ENCODE data around the gene EIF2AK3.

DNA sequence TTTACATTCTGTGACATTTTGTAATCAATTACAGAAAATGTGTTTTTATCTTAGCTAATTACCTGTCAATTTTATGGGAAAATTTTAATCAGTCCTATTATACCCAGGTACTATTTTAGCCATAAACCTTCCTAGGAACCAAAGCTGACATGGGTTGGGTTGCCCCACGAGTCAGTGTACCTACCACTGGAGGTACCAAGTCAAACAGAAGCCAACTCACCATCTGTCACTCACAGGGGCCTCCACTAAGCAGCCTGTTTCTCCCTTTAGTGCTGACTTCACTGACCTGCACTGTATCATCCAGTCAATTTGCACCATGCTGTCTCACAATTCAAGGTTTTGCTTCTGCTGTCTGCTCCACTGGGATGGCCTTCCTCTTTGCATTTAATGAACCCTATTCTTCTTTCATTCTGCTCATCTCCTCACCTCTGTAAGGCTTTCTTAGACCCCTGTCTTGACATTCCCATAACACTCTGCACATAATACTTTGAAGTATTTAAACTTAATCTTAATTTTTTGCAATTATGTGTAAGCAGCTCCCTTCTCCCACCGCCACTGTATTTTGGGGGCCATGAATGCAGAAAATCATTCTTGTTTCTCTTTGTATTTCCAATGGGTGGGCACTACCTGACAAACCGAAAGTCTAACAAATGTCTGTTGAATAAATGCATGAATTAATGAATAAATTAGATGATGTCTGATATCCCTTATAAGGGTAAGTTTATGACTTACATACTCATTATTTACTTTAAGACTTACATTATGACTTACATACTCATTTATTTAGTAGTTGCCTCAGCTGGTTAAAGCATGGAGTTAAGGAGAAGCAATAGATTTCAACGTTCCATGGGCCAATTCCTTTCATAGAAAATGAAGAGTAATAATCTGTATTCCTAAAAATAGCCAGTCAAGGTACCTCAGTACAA is 47.0 kb downstream of the EIF2AK3 start:
- RRBS, result no CpG with 5 or more reads among the region's 4 CpGs

GRCh38 chr2:88593294-88593493 is 34.1 kb downstream of the EIF2AK3 start:
- RRBS, result no CpG with 5 or more reads among the region's 4 CpGs

DNA sequence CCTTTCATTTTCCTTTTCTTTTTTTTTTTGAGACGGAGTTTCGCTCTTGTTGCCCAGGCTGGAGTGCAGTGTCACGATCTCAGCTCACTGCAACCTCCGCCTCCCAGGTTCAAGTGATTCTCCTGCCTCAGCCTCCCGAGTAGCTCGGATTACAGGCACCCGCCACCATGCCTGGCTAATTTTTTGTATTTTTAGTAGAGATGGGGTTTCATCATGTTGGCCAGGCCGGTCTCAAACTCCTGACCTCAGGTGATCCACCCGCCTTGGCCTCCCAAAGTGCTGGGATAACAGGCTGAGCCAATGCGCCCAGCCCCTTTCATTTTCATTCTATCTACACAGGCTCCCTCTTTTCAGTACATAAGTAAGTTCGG is 3.3 kb downstream of the EIF2AK3 start:
- RRBS, result no CpG with 5 or more reads among the region's 11 CpGs

DNA sequence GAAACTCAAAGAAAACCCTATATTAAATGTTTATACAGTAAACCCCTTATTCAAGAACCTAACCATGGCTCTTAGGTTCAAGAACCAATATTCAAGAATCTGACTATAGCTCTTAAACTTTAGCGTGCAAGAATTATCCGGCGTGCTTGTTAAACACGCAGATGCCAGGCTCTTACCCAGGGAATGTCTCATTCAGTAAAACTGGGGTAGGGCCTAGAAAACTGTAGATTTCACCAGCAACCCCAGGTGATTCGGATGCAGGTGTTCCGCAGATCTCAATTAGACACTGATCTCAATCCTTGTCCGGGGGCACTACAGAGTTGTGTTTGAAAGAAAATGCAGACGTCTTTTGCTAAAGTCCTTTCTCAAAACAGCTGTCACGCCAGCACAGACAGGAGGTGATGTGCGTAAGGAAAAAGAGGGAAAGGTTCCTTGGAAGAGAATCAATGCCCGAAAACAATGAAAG is 1.0 kb downstream of the EIF2AK3 start:
- RRBS, result no CpG with 5 or more reads among the region's 11 CpGs

- RRBS, result 1% methylated on average over 40 of the region's 108 CpGs
Measured at GRCh38 chr2:88626677-88627661, at the start of gene EIF2AK3. Gene EIF2AK3 (minus strand): TSS chr2:88627464.

DNA sequence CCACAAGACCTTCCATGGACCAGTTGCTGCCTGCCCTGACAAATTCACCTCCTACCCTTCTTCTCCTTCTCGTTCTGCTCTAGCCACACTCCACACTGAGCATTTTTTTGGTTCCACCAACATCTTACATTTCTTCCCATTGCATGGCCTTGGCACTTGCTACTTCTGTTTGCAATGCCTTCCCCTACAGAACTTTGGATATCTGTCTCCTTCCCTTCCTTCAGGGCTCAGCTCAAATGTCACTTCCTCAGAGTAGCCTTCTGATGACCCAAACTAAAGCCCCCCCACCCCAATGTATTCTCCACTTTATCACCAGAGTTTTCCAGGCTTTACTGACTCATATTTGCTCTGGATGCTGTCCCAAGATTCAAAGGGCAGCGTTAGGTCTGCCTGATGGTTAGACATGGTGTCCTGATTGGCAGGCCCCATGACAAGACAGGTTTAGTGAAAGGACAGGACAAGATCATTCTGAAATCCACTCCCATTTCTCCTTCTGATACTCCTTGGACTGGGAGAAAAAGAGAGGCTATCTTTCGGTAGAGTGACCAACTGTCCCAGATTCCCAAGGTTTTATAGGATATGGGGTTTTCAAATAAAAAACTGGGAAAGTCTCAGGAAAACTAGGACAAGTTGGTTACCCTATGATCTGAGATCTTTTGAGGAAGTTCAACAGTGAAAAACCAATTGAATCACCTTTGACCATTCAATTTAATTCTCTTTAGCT is 22.6 kb upstream of the RPIA start:
- RRBS, result no CpG with 5 or more reads among the region's 3 CpGs

- RRBS, result no CpG with 5 or more reads among the region's 3 CpGs
Measured at GRCh38 chr2:88698712-88699403, 7.4 kb downstream of the RPIA start.

DNA sequence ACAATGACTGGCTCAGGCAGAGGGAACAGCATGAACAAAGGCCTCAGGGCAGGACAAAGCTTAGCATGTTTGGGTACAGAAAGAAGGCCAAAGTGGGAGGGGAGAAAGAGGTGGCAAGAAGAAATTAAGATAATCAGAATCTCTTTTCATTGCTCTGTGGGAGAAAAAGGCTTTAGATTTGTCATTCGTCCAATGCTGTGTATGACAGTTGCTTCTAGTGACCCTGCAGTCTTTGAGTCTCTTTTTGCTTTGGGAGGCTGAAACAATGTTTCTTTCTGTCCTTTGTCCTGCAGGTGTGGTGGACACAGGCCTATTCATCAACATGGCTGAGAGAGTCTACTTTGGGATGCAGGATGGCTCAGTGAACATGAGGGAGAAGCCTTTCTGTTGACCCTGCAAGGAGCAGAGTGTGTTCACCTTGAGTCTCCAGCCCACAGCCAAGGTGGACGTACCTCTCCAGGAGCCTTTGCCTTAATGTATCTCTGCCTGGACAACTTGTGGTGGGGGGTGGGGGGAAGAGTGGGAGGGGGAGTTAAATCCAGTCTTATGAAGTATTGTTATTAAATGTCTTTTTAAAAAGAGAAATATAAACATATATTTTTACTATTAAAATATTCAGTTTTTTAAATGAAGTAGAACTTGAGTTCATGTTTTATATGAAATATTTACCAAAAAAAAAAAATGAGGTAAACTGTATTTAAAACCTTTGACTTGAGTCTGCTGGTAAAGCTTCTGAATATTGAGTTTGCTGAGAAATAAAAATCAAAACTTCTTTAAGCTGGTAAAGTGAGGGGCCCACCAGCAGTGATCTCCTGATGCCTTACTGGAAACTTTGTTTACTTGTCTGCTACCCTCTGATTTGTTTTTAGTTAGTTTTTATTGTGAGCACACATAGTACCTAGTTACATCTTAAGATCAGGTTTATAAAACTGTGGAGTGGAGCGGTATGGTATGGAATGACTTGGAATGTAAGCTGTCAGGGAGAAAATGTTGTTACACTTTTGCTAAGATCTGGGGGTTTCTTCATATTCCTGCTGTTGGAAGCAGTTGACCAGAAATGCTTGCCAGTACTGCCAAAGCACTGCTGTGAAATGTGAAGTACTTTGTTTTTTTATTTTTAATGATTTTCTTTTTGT is 58.6 kb downstream of the RPIA start:
- RRBS, result no CpG with 5 or more reads among the region's 3 CpGs

GRCh38 chr2:88846050-88846231 is 154.5 kb downstream of the RPIA start:
- RRBS, result no CpG with 5 or more reads among the region's 1 CpG

- RRBS, result no CpG with 5 or more reads among the region's 4 CpGs
Measured at GRCh38 chr2:88861275-88861802, 169.9 kb downstream of the RPIA start.

DNA sequence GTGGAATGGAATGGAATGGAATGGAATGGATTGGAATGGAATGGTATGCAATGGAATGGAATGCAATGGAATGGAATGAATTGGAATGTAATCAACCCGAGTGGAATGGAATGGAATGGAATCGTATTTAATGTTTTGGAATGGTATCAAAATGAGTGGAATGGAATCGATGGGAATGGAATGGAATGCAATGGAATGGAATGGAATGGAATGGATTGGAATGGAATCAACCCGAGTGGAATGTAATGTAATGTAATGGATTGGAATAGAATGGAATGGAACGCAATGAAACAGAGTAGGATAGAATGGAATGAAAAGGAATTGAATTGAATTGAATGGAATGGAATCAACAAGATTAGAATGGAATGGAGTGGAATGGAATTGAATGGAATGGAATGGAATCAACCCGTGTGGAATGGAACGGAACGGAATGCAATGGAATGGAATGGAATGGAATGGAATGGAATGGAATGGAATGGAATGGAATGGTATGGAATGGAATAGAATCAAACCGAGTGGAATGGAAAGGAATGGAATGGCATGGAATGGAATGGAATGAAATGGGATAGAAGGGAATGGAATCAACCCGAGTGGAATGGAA is 1146.3 kb downstream of the RPIA start:
- RRBS, result no CpG with 5 or more reads among the region's 10 CpGs

GRCh38 chr2:90153988-90154372 is 1462.5 kb downstream of the RPIA start:
- RRBS, result no CpG with 5 or more reads among the region's 2 CpGs

GRCh38 chr2:94202348-94202705 is 384.8 kb upstream of the AQP7B start:
- RRBS, result no CpG with 5 or more reads among the region's 4 CpGs

DNA sequence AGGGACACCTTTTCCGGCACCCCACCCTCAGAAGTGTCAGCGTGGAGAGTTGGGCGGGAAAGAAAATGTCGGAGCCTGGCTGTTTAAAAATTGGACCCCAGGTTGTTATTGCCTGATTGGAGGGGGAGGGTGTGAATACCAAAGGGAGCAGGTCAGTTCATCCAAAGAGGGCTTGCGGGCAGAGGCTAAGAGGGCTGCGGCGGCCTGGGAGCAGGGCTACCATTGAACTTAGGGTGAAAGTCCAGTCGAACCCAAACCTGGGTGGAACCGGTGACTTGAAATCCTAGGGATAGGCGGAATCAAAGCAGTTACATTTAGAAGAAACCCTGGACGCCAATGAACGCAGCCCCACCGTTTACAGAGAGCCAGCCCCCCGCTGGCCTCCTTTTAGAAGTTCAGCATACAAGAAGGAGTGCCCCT is 1.3 kb downstream of the MAL start:
- RRBS, result 5% methylated on average over 1 of the region's 14 CpGs

GRCh38 chr2:95040946-95041461 is 15.5 kb downstream of the MAL start:
- RRBS, result no CpG with 5 or more reads among the region's 8 CpGs

- RRBS, result 2% methylated on average over 3 of the region's 36 CpGs
Measured at GRCh38 chr2:95076682-95077255, 44.8 kb downstream of the MRPS5 start.

DNA sequence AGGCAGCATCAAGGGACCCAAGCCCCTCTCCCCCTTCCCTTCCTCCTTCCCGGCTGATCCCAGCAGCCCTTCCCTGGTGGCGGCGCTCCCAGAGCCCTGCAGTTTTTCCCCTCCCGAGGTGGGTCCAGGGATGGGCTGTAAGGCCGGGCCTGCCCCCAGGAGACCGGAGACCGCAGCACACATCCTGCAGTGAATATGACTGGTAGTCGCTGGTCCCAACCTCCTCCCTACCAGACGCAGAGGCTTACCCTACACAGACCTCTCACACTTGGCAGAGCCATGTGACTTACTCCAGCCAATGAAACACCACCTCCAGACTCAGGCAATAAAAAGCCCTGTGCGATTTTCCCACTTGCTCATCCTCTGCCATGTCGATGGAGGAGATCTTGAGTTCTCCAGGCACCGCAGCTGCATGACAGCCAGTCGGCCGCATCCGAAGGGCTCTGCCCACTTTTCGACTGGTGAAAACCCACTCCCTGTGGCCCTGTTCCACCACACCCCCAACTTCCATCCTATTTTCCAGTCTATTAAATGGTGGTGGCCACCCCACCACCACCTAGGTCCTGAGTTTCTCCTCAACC is 19.5 kb upstream of the DUSP2 start:
- RRBS, result 39% methylated on average over 5 of the region's 16 CpGs

- RRBS, result no CpG with 5 or more reads among the region's 11 CpGs
Measured at GRCh38 chr2:96209484-96210033, 932 bp upstream of the STARD7 start.